Heart (tissue), 3 donors: ENCODE measurements around the gene S100B.

DNA sequence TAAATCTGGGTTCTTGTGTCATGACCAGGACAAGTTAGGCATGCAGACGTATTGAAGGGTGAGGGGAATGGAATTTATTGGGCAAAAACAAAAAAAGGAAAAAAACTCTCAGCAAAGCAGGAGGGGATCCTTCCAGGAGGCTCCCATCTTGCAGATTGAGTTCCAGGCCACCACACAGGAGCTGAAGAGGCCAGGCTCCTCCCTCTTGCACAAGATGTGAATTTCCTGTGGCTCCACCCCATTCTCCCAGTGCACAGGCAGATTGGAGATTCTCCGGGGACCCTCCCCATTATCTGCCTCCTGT is 19.1 kb upstream of the COL6A1 start:
- RAMPAGE, long total RNA, 2 experiments = no peak in any of the 2 experiments

DNA sequence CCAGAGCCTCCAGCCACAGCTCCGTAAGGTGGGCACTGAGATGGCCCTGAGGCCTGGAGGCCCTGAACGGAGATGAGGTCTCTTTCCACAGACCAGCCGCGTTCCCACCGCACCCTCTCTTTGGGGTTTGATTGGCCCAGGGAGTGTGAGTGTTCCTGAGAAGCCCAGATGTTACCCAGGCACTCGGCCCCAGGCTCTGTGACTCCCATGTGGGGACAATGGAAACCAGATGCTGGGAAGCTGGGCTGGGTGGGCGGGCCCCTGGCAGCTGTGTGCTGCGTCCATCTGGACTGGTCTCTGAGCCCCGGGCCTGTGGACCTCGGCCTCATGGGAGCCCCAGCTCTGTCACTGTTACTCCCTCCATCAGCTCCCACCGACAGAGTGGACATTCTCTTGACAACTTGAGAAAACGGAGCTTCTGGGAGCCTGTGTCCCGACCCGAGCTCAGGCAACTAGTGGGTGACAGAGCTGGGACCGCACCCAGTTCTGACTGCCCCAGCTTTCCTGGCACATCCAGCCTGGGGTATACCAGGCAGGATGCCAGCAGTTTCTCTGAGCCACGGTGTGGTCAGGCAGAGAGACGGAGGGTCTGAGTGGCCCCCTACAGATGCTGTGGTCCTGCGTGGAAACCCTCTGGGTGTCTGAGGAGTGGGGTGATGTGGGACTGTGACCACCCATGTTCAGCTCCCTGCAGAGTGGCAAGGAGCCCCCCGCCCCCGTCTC is 9.8 kb upstream of the COL6A1 start:
- RAMPAGE, long total RNA, 2 experiments = no peak in any of the 2 experiments

GRCh38 chr21:46078449-46079021 is 19.4 kb upstream of the COL6A2 start:
- RAMPAGE, long total RNA, 2 experiments = no peak in any of the 2 experiments

DNA sequence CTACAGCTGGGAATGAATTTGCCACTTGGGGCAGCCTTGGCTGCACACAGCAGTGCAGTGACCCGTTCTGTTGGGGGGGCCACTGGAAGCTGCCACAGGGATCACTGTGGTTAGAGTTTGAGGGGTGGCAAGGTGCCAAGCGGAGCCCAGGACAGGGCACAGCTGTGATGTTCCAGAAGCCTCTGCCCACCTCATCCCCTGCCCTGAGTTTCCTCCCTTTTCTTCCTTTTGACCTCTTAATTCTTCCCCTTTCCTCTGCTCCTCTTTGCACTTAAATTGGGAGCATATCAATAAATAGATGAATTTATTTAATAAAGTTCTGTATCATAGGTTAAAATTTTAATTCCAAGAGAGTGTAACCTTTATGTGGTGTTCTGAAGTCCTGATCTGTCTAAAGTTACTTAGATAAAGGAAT is 17.2 kb downstream of the COL6A2 start:
- RAMPAGE, long total RNA, 2 experiments = no peak in any of the 2 experiments

GRCh38 chr21:46156214-46156656 is 856 bp upstream of the FTCD start:
- RAMPAGE, long total RNA, 2 experiments = no peak in any of the 2 experiments

- RAMPAGE, long total RNA, 2 experiments = no peak in any of the 2 experiments
These were observed 27.7 kb upstream of the LSS start for GRCh38 chr21:46256241-46256723.

- RAMPAGE, long total RNA, 2 experiments = no peak in any of the 2 experiments
These were observed 9.4 kb downstream of the YBEY start for GRCh38 chr21:46295218-46296262.

DNA sequence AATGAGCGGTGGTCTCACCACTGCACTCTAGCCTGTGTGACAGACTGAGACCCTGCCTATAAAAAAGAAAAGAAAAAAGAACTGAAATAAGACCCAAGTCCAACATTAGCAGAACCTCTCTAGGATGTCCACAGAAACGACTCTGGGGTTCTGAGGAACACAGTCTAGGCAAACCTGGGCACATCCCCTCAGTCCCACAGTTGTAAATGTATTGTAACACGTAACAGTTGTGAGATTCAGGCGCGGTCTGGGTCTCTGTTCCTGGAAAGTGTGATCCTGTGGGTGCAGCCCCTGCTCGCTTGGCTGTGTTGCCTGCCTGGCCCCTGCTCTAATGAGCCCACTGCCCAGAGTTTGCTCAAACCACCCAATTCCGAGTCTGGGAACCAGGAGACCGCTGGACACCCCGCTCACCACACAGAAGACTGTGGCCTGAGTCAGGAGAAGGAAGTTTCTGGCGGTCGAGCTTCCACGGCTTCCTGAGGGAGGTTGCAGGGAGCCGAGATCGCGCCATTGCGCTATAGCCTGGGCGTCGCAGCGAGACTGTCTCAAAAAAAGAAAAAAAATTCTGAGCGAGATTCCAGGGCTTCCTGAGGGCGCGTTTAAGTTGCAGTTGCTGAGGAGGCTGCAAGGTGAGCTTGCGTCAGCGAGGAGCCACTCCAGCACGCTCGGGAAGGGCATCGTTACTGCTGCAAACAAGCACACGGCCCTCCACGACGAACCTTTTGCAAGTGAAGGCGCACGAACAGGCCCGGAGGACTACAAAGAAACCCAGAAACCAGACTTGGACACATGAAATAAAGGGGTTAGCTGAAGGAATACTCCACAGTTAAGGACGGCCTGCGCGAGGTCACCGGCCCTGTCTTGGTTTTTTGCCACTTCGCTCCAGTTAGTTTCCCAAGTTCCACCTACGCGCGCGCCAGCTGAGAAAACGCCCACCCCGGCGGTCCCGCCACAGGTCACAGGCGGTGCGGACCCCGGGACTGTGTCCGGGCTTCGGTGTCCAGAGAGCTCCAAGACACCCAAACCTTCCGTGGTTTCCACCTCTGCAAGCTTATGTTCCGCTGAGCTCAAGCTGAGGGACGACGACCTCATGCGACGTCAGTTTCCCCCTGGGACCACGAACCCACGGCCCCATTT is 1.1 kb downstream of the C21orf58 start:
- RAMPAGE, long total RNA, 2 experiments = no peak in any of the 2 experiments

DNA sequence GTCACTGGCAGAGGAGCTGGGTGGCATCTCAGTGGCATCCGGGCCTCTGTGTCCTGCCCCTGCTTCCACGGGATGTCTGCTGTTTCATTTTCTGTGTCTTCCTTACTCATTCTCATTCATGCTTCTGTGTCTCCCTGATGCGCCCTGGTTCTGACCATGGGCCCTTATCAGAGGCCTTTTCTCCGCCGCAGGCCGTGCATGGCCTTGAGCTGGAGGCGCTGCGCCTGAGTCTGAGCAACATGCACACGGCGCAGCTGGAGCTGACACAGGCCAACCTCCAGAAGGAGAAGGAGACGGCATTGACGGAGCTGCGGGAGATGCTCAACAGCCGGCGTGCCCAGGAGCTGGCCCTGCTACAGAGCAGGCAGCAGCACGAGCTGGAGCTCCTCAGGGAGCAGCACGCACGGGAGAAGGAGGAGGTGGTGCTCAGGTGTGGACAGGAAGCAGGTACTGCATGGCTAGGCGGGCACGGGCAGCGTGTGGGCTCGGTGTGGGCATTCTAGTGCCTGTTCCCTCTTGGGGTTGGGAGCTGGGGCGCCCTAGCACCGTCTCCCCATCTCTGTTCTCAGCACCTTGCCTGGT is 22.7 kb downstream of the PCNT start:
- RAMPAGE, long total RNA, 2 experiments = no peak in any of the 2 experiments

GRCh38 chr21:46363454-46363938 is 39.5 kb downstream of the PCNT start:
- RAMPAGE, long total RNA, 2 experiments = no peak in any of the 2 experiments

GRCh38 chr21:46550429-46551113 is 54.3 kb downstream of the S100B start:
- RAMPAGE, long total RNA, 2 experiments = no peak in any of the 2 experiments

GRCh38 chr21:46585325-46586191 is 19.3 kb downstream of the S100B start:
- RAMPAGE, long total RNA, 2 experiments = no peak in any of the 2 experiments

DNA sequence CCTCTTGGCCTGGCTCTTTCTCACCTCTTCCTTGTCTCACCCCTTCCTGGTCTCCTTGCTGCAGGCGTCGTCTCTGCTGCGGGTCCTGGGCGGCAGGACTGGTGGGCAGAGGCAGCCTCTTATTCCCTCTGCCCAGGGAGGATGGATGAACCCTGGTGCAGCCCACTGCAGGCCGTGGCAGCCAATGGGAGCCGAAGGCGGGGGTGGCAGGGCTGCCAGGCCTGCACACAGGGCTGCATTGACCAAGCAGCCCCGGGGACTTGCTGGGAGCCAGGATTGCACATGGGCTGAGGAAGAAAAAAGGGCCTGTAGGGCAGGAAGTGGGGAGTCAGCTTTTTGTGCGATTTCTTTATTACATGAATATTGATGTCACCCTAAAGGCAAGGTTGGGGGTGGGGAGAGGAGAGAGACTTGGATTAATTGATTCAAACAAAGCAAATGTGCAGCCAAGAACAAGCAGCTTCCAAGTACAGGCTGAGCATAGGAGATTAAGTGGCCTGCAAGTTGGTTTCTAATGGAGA is at the start of gene S100B:
S100B (minus strand) TSS at position 94 of the 521 bp plus-strand sequence.
- RAMPAGE, long total RNA, 2 experiments = start-site peak on the minus strand in 1 of 2 experiments, centred at position 94 of the sequence, 373 to 506 reads per replicate

DNA sequence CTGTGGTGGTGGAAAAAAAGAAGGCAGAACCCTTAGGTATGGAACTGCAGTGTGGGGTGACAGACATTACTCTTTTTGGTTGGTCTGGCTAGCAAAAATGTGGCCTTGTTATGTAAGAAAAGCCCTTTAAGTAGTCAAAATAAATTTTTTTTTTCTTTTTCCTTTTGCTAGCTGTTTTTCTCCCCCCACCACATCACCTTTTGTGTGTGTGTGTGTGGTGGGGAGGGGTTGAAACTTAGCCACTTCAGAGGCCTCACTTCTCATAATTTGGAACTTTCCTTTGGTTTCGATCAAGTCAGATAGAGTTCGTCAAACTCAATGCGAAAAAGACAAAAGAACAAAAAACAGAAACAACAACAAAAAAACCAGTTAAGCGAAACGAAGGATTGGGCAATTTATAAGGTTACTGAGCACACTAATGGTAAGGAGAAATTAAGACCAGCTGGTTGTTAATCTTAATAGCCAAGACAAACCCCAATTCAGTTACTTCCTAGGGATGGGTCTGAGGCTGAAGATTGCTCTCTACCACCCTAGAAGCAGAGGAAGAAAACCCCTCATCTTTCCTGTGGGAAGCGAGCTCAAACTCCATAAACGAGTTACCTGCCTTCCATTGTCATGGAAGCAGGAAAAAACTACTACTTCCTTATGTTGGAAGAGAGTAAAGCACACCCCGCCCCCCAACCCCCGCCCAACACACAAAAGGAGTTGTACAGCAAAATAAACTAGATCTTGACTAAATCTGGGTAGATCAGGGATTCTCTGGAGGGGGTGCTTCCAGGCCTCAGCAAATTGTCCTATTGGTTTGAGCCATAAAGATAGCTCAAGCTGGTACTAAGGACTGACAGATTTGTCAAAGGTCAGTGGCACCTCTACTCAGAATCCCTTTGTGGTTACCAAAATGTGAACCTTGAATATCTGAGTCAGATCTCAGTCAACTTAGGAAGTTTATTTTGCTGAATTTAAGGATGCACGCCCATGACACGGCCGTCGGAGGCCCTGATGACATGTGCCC is 1.6 kb upstream of the PRMT2 start:
- RAMPAGE, long total RNA, 2 experiments = no peak in any of the 2 experiments

DNA sequence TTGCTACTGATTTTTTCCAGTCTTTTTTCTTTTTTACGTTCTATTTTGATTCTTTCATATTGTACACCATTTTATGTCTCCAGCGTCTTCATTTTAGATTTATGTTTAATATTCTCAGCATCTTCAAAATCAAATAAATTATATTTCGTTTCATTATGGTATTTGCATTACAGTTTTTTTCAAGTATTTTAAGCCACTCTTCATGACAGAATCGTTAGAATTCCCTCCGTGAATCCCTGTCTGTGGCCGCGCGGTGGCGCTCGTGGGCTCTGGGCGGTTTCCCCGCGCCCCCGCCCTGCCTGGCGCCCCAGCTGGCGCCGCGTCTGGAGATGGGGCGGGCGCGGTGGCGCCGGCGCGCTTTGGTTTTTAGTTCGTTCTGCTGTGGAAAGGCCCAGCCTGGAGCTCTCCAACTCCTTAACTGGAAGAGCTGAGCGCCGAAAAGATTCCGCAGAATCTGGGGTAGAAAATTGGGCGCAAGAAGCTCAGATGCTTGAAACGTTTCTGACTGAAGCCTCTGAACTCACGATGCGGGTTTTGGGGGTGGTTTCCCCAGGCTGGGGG is 25.7 kb downstream of the PRMT2 start:
- RAMPAGE, long total RNA, 2 experiments = no peak in any of the 2 experiments